M059J (cell line): Measurements from ENCODE around the gene FAR1.

- RAMPAGE, long total RNA: no peak
These were observed 96.9 kb downstream of the TEAD1 start for GRCh38 chr11:12770833-12771765.

- RAMPAGE, long total RNA: no peak
These were observed 99.2 kb downstream of the TEAD1 start for GRCh38 chr11:12773351-12773875.

DNA sequence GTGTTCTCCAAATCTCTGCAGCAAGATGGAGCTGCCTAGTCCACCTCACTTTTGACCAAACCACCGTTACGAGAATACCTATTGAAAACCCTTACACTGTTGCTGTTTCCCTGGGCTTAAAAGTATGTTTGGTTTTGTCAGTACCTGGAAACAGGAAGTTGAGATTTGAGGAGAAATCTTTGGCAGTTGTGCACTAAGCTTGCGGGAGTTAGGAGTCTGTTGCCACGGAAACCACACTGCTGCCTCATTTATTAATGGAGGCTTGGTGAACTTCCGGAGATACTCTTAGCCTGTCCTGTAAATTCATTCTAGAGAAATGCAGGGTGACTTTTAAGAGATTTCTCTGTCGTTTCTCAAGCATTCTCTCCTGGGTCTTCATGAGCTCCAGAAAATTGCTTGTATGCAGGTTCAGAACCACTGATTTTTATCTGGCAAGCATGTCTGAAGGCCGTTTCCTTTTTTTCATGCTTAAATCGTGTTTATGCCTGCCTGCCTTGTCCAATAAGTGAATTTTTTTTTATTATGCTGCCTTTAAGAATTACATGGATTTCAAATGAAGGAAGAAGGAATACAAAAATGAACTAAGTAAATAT, 166.8 kb upstream of the RASSF10 start:
- RAMPAGE, long total RNA: no peak

GRCh38 chr11:12989373-12989964, 19.6 kb upstream of the RASSF10 start:
- RAMPAGE, long total RNA: no peak

GRCh38 chr11:13261598-13262146, 15.9 kb upstream of the BMAL1 start:
- RAMPAGE, long total RNA: no peak

- RAMPAGE, long total RNA: no peak
These were observed 38.9 kb downstream of the BMAL1 start for GRCh38 chr11:13316359-13316961.

DNA sequence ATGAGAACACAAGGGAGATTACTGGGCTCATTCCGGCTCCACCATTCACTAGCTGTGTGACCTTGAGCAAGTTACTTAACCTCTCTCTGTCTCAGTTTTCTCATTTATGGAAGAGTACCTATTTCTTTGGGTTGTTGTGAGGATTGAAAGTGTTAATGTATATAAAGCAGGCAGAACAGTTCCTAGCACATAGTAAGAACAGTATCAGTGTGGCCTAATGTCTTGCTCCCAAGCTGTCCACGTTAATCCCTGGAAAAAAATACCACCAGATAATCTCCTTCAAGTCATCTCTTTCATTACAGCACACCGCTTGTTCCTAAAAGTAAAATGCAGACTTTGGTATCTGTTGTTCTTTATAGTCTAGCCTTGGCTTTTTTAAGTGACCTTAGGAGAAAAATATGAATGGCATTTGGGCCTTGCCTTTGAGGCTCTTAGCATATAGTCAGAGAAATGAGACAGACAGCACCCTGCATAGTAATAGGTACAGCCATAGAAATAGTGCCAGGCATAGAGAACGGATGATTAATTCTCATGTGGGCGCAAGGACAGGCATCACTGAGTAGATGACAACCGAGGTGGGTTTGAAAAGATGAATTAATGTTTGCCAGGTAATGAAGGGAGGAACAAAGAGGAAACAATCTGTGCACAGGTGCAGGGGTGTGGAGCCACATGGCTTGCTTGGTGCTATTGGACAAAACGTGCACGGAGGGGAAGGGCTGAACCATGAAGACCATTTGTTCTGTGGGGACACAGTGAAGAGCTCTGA, 90.3 kb downstream of the BMAL1 start:
- RAMPAGE, long total RNA: no peak

- RAMPAGE, long total RNA: no peak
These were observed 22.8 kb downstream of the BTBD10 start for GRCh38 chr11:13439902-13440968.

DNA sequence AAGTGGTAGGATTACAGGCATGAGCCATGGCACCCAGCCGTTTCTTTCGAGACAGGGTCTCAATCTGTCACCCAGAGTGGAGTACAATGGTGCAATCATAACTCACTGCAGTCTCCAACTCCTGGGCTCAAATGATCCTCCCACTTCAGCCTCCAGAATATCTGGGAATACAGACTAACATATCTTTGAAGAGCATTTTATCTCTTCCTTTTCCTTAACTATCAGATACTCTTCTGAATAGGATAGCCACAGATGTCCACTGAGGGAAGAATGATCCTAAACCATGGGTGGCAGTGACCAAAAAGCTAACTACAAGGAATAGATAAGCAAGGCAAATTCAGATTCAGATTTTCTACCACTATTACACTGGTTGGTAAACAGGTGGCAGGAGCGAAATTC, 15.8 kb downstream of the BTBD10 start:
- RAMPAGE, long total RNA: no peak

- RAMPAGE, long total RNA: no peak
These were observed 628 bp upstream of the BTBD10 start for GRCh38 chr11:13463610-13464089.

DNA sequence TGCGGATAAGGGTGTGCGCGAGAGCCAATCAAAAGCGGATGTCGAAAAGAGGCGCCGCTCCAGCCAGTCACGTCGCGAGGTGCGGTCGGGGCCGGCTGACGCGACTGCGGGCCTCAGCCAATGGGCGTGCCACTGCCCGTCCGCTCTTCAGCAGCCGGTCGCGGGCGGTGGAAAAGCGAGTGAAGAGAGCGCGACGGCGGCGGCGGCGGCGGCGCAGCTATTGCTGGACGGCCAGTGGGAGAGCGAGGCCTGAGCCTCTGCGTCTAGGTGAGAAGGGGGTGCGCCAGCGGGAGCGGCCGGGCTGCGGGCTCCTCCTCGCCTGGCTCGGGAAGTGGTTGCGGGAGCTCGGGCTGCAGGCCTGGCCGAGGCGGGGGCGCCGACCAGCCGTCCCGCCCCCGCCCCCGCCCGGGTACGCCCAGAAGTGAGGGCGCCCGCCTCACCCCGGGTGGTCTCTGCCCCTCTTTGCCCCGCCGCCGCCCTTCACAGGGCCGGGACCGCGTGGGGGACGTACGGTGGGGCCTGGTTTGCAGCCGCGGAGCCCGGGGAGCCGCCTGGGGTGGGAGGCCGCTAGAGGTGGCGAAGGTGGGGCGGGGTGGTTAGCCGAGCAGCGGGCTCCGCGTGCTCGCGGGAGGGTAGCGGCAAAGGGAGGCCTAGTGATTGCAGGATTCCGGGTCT, at the start of gene FAR1:
TSS of gene FAR1 (plus strand) at position 129 of the 675 bp plus-strand sequence.
- RAMPAGE, long total RNA: no peak

DNA sequence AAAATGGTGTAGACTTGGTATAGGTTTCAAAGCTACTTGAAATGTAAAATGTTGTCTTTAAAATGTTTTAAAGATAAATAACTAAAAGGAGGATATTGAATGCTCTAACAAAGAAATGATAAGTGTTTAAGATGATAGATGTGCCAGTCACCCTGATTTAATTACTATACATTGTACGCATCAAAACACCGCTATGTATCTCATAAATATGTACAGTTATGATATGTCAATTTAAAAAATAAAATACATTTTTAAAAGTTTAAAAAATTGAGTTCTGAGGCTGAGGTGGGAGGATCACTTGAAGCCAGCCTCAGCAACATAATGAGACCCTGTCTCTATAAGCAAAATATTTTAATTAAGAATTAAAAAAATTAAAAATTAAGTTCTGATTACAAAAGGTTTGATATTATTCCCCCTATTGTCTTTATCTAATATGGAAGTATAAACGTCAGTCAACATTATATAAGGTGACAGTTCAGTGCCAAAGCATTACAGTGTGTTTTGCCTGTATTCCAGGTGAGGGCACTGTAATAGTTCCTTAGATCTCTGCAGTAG, 32.8 kb downstream of the FAR1 start:
- RAMPAGE, long total RNA: no peak

- RAMPAGE, long total RNA: no peak
These were observed 86.7 kb downstream of the RRAS2 start for GRCh38 chr11:14272074-14272865.

GRCh38 chr11:14345401-14345731, 13.6 kb downstream of the RRAS2 start:
- RAMPAGE, long total RNA: no peak

DNA sequence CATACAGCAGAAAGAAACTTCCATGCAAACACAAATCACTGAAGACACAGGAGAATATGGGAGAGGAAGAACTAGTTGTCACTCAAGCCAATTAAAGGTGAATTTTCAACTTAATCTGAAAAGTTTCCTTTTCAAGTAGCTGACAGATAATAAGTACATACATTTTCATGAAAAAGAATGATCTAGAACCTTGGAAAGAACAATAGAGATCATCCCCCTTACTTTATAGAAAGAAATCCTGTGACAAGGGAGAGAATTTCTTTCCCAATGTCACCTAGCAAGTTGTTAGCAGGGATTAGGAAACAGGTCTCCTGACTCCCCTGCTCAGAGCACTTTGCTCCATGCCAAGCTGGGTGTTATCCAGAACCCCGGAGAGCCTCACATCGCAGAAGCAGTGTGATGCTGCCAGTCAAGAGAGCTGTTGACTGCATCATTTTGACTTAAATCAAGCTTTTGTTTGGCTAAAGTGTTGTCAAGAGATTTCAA, 3.5 kb upstream of the RRAS2 start:
- RAMPAGE, long total RNA: no peak

DNA sequence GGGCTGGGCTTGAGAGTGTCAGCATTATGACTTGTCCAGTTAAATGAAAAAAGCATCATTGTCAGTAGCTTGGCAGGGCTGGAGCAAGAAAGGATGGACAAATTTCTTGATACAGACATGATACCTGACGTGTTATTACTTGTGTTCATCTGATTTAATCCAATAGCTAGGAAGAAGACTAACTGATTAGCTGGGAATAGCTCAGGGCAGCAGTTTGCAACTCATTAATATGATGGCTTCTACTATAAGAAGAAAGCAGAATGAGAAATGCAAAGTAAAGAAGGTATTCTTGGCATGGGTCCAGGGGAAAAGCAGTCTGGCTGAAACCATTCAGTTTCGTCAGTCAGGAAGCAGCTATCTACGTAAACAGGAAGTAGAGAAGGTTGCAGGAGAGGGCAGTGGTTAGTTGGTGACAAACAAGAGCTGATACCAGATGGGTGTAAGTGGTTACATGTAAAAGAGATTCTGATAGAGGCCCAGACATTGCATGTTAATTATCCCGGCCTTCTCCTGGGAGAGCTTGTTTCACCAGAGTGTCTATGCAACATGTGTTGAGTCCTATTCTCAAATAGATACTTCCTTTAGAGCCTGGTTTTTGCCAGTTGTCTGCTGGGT, 58.2 kb upstream of the PSMA1 start:
- RAMPAGE, long total RNA: no peak

DNA sequence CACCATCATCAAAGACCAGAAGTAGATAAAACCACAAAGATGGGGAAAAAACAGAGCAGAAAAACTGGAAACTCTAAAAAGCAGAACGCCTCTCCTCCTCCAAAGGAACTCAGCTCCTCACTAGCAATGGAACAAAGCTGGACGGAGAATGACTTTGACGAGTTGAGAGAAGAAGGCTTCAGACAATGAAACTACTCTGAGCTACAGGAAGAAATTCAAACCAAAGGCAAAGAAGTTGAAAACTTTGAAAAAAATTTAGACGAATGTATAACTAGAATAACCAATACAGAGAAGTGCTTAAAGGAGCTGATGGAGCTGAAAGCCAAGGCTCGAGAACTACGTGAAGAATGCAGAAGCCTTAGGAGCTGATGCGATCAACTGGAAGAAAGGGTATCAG, 18.7 kb downstream of the PDE3B start:
- RAMPAGE, long total RNA: no peak

GRCh38 chr11:14895004-14895414, 3.0 kb upstream of the CYP2R1 start:
- RAMPAGE, long total RNA: no peak

- RAMPAGE, long total RNA: no peak
These were observed 80.8 kb downstream of the INSC start for GRCh38 chr11:15195418-15196047.

GRCh38 chr11:15912791-15913253, 443.5 kb downstream of the SOX6 start:
- RAMPAGE, long total RNA: no peak